GM12878 (cell line): ENCODE measurements around a stretch of chr7.

GRCh38 chr7:32869742-32870789 lies 21.5 kb downstream of the KBTBD2 start:
- RAMPAGE, long total RNA: no peak
- RRBS, 2 experiments: no CpG with 5 or more reads among the region's 13 CpGs
CAGE:
- cytosol, long polyA minus RNA: no peak
- cytosol, long polyA plus RNA: no peak
- long polyA plus RNA: no peak
- nucleolus, long total RNA: no peak
- nucleus, long polyA plus RNA: no peak
- nucleus, long total RNA: no peak

GRCh38 chr7:32887527-32887806 lies 4.1 kb downstream of the KBTBD2 start:
- RAMPAGE, long total RNA: no peak
- RRBS, 2 experiments: no CpG with 5 or more reads among the region's 3 CpGs
CAGE:
- cytosol, long polyA minus RNA: no peak
- cytosol, long polyA plus RNA: no peak
- long polyA plus RNA: no peak
- nucleolus, long total RNA: no peak
- nucleus, long polyA plus RNA: no peak
- nucleus, long total RNA: no peak

GRCh38 chr7:33062041-33062244 lies 633 bp downstream of the NT5C3A start:
- RAMPAGE, long total RNA: no peak
- RRBS, 2 experiments: no CpG with 5 or more reads among the region's 8 CpGs
CAGE:
- cytosol, long polyA minus RNA: no peak
- cytosol, long polyA plus RNA: no peak
- long polyA plus RNA: no peak
- nucleolus, long total RNA: no peak
- nucleus, long polyA plus RNA: no peak
- nucleus, long total RNA: no peak

- RAMPAGE, long total RNA: no peak
- RRBS, 2 experiments: no CpG with 5 or more reads among the region's 2 CpGs
CAGE:
- cytosol, long polyA minus RNA: no peak
- cytosol, long polyA plus RNA: no peak
- long polyA plus RNA: no peak
- nucleolus, long total RNA: no peak
- nucleus, long polyA plus RNA: no peak
- nucleus, long total RNA: no peak
Measured at GRCh38 chr7:33070159-33070484, 7.5 kb upstream of the NT5C3A start.

- RAMPAGE, long total RNA: no peak
- RRBS, 2 experiments: 3% methylated on average over 20 to 21 of the region's 74 CpGs
CAGE:
- cytosol, long polyA minus RNA: no peak
- cytosol, long polyA plus RNA: no peak
- long polyA plus RNA: no peak
- nucleolus, long total RNA: no peak
- nucleus, long polyA plus RNA: no peak
- nucleus, long total RNA: no peak
Measured at GRCh38 chr7:35037554-35038027, 306 bp upstream of the DPY19L1 start.

GRCh38 chr7:35537239-35537892 lies 157.6 kb downstream of the HERPUD2 start:
- RAMPAGE, long total RNA: no peak
- RRBS, 2 experiments: no CpG with 5 or more reads among the region's 40 CpGs
CAGE:
- cytosol, long polyA minus RNA: no peak
- cytosol, long polyA plus RNA: no peak
- long polyA plus RNA: no peak
- nucleolus, long total RNA: no peak
- nucleus, long polyA plus RNA: no peak
- nucleus, long total RNA: no peak

DNA sequence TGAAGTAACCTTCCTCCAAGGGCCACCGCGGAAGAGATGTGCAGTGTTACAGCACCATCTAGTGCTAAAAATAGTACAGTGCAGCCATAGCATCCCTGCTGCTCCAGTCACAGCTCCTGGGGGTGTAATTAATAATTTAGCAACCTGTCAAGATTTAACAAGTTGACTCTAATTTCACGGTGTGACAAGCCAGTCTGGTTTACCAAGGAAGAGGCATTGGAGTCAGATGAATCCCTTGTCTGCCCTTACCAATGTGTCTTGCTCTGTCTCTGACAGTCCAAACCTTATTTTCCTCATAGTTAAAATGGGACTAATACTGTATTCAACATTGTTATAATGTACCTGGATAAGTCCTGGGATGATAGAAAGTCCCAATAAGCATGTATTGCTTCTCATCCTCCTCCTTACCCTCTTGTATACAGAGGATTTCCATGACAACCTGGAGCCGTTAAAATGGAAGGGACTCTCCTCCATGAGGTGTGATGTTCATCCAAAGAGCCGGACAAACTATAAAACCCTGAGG lies 70.2 kb downstream of the HERPUD2 start:
- RAMPAGE, long total RNA: no peak
- RRBS, 2 experiments: no CpG with 5 or more reads among the region's 5 CpGs
CAGE:
- cytosol, long polyA minus RNA: no peak
- cytosol, long polyA plus RNA: no peak
- long polyA plus RNA: no peak
- nucleolus, long total RNA: no peak
- nucleus, long polyA plus RNA: no peak
- nucleus, long total RNA: no peak

DNA sequence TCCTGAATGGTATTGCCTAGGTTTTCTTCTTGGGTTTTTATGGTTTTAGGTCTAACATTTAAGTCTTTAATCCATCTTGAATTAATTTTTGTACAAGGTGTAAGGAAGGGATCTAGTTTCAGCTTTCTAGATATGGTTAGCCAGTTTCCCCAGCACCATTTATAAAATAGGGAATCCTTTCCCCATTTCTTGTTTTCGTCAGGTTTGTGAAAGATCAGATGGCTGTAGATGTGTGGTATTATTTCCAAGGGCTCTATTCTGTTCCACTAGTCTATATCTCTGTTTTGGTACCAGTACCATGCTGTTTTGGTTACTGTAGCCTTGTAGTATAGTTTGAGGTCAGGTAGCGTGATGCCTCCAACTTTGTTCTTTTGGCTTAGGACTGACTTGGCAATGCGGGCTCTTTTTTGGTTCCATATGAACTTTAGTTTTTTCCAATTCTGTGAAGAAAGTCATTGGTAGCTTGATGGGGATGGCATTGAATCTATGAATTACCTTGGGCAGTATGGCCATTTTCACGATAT lies 33.9 kb downstream of the HERPUD2 start:
- RAMPAGE, long total RNA: no peak
- RRBS, 2 experiments: no CpG with 5 or more reads among the region's 4 CpGs
CAGE:
- cytosol, long polyA minus RNA: no peak
- cytosol, long polyA plus RNA: no peak
- long polyA plus RNA: no peak
- nucleolus, long total RNA: no peak
- nucleus, long polyA plus RNA: no peak
- nucleus, long total RNA: no peak

DNA sequence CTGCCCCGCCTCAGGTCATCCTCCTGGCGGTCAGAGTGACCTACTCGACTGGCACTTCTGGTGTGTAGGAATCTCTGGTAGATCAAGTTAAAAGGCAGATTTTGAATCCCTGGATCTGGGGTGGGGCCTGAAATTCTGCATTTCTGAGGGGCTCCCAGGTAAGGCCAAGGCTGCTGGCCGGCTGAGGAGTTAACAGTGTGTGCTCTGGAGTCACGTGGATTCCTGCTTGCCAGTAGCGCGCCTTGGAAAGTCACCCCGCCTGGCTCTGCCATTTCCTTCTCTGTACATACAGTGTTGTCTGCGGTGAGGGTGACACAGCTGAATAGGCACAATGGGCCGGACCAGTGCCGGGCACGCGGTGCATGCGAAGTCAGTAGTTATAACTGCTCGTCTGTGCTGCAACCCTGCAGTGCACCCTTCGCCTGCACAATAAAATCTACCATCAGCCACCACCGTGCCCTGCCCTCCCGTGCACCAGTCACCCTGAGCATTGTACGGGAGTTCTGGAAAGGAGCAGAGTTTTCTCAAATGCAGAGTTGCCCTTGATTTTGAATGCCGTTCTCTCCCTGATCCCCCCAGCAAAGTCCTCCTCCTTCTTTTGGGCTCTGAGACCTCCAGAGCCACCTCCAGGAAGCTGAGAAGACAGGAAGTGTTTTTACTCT lies 67.9 kb upstream of the EEPD1 start:
- RAMPAGE, long total RNA: no peak
- RRBS, 2 experiments: no CpG with 5 or more reads among the region's 20 CpGs
CAGE:
- cytosol, long polyA minus RNA: no peak
- cytosol, long polyA plus RNA: no peak
- long polyA plus RNA: no peak
- nucleolus, long total RNA: no peak
- nucleus, long polyA plus RNA: no peak
- nucleus, long total RNA: no peak

DNA sequence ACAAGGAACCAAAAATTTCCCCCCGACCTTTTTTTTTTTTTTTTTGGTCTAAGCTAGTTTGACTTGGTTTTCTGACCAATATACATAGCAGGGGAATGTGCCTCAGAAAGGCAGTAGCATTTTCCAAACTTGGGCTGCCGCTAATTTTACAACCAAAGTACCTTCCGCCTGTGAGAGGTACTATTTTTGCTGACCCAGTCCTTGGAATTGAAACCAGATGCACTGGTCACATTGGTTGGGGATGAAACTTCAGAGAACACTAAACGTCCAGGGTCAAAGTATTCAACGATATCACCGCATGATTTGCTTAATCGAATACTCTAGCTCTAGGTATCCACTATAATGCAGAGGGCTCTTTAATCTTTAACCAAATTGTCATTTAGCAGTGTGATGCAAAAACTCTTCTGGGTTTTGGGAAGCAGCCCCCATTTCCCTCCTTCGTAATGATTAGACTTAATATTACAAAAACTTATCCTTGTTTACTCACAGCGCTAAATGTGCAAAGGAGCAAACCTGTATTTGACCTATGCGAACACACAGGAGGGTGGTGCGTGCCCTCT lies 1.1 kb upstream of the EEPD1 start:
- RAMPAGE, long total RNA: no peak
- RRBS, 2 experiments: no CpG with 5 or more reads among the region's 11 CpGs
CAGE:
- cytosol, long polyA minus RNA: no peak
- cytosol, long polyA plus RNA: no peak
- long polyA plus RNA: no peak
- nucleolus, long total RNA: no peak
- nucleus, long polyA plus RNA: no peak
- nucleus, long total RNA: no peak

DNA sequence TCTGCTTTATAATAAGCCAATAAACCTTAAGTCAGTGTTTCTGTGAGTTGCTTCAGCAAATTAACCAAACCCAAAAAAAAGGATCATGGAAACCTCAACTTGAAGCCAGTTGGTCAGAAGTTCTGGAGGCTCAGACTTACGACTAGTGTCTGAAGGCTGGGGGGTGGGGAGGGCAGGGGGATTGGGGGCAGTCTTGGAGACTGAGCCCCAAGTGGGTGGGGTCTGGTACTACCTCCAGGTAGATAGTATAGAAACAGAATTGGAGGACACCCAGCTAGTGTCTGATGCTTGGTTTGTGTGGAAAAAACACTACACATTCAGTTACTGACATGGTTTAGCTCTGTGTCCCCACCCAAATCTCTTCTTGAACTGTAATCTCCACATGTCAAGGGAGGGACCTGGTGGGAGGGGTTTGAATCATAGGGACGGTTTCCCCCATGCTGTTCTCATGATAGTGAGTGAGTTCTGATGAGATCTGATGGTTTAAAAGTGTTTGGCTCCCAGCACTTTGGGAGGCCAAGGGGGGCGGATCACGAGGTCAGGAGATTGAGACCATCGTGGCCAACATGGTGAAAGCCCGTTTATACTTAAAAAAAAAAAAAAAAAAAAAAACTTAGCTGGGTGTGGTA lies 19.8 kb downstream of the EEPD1 start:
- RAMPAGE, long total RNA: no peak
- RRBS, 2 experiments: no CpG with 5 or more reads among the region's 6 CpGs
CAGE:
- cytosol, long polyA minus RNA: no peak
- cytosol, long polyA plus RNA: no peak
- long polyA plus RNA: no peak
- nucleolus, long total RNA: no peak
- nucleus, long polyA plus RNA: no peak
- nucleus, long total RNA: no peak

- RAMPAGE, long total RNA: no peak
- RRBS, 2 experiments: no CpG with 5 or more reads among the region's 6 CpGs
CAGE:
- cytosol, long polyA minus RNA: no peak
- cytosol, long polyA plus RNA: no peak
- long polyA plus RNA: no peak
- nucleolus, long total RNA: no peak
- nucleus, long polyA plus RNA: no peak
- nucleus, long total RNA: no peak
Measured at GRCh38 chr7:36207644-36208443, 54.8 kb downstream of the EEPD1 start.

DNA sequence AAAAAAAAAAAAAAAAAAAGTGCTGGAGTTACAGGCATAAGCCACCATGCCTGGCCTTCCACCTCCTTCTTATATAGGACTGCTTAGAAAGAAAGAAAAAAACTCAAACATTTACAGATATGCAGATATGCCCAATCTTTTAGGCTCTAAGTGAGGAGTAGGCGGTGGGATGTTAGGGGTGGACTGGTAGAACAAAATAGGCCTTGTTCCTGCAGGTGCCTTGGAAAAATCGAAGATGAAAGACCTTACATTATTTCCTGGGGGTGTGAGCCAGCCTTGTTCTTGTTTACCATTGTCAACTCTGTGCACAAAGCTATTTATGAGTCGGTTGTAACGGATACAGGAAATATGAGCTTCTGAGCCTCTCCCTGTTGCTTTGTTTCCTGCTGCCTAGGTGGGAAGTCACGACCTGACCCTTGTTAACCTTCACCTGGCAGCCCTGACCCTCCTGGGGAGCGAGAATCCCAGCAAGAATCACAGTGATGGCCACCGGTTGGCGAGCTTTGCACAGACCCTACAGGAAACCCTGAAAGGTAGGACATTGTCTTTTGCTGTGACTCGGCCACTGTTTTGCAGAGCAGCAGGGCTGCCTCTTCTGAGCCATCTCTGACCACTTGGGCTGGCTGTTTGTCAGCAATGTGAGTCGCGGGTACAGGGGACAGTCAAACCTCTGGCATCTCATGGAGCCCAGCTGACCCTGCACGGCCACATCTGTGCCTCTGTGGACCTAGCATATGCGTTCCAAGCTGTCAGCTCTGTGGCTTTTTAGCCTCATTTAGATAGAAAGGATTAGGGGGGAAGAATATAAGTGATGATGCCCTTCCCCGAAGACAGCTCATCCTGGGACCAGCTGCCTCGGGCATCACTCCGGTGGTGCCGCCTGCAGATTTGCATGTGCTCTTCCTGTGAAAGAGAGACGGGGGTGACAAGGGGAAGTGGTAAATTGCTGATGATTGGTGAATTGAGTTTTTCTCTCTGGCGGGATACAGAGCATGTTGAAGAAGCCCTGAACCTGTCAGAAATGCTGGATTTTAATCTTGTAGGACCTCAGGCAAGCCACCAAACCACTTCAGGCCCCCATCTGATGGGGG lies 79.5 kb downstream of the MATCAP2 start:
- RAMPAGE, long total RNA: no peak
- RRBS, 2 experiments: no CpG with 5 or more reads among the region's 19 CpGs
CAGE:
- cytosol, long polyA minus RNA: no peak
- cytosol, long polyA plus RNA: no peak
- long polyA plus RNA: no peak
- nucleolus, long total RNA: no peak
- nucleus, long polyA plus RNA: no peak
- nucleus, long total RNA: no peak

DNA sequence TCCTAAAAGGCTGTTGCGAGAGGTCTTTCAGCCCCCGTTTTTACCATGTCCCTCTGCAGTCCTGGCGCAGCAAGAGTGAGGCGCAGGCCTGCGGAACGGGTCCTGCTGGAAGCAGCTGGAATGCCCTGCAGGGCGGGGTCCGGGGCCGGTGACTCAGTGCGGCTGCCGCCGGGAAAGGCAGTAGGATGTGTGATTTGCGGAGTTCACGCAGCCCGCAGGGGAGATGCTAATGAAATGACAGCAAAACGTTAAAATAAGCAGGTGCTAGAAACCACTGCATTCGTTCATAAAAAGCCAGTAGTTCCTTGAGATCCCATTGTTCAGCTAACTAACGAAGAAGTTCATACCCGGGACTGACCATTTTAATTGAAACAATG lies 607 bp downstream of the ANLN start:
- RAMPAGE, long total RNA: no peak
- RRBS, 2 experiments: no CpG with 5 or more reads among the region's 19 CpGs
CAGE:
- cytosol, long polyA minus RNA: no peak
- cytosol, long polyA plus RNA: no peak
- long polyA plus RNA: no peak
- nucleolus, long total RNA: no peak
- nucleus, long polyA plus RNA: no peak
- nucleus, long total RNA: no peak

- RAMPAGE, long total RNA: no peak
- RRBS, 2 experiments: no CpG with 5 or more reads among the region's 6 CpGs
CAGE:
- cytosol, long polyA minus RNA: no peak
- cytosol, long polyA plus RNA: no peak
- long polyA plus RNA: no peak
- nucleolus, long total RNA: no peak
- nucleus, long polyA plus RNA: no peak
- nucleus, long total RNA: no peak
Measured at GRCh38 chr7:36943294-36944010, 219.2 kb upstream of the AOAH start.

DNA sequence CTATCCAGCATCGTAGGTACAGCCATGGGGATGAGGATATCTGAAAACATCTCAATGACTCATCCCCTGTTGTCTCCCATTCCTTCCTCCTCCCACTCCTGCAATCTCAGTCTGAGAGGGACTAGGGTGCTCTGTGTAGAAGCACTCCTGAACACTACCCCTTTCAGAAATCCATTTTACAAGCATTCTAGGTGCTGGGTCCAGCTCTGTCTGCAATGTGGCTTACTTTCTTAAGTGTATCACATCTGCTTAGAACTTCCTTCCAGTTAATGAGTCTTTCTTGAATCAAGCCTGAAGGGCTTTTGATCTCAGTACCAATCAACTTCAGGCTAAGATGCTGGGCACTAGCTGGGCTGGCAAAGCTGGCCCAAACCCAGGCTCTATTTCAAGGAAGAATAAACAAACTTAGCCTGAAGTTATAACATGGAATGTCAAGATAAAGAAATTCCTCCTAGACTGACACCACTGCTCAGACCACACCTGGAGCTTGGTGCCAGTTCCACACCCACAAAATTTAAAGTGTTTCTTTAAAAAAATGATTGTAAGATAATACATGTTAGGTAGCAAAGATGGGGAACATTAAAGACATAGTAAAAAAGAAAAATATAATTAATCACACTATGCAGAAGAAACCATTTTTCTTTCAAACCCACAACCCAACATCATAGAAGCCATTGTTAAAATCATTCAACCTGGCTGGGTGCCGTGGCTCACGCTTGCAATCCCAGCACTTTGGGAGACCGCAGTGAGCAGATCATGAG lies 270.4 kb upstream of the AOAH start:
- RAMPAGE, long total RNA: no peak
- RRBS, 2 experiments: no CpG with 5 or more reads among the region's 4 CpGs
CAGE:
- cytosol, long polyA minus RNA: no peak
- cytosol, long polyA plus RNA: no peak
- long polyA plus RNA: no peak
- nucleolus, long total RNA: no peak
- nucleus, long polyA plus RNA: no peak
- nucleus, long total RNA: no peak

- RAMPAGE, long total RNA: no peak
- RRBS, 2 experiments: no CpG with 5 or more reads among the region's 3 CpGs
CAGE:
- cytosol, long polyA minus RNA: no peak
- cytosol, long polyA plus RNA: no peak
- long polyA plus RNA: no peak
- nucleolus, long total RNA: no peak
- nucleus, long polyA plus RNA: no peak
- nucleus, long total RNA: no peak
Measured at GRCh38 chr7:37052606-37053132, 328.4 kb upstream of the AOAH start.

- RAMPAGE, long total RNA: no peak
- RRBS, 2 experiments: 96% methylated on average over 2 of the region's 5 CpGs; no CpG with 5 or more reads in 1 of the 2 experiments
CAGE:
- cytosol, long polyA minus RNA: no peak
- cytosol, long polyA plus RNA: no peak
- long polyA plus RNA: no peak
- nucleolus, long total RNA: no peak
- nucleus, long polyA plus RNA: no peak
- nucleus, long total RNA: no peak
Measured at GRCh38 chr7:37089850-37090451, 358.7 kb downstream of the ELMO1 start.

- RAMPAGE, long total RNA: no peak
- RRBS, 2 experiments: no CpG with 5 or more reads among the region's 10 CpGs
CAGE:
- cytosol, long polyA minus RNA: no peak
- cytosol, long polyA plus RNA: no peak
- long polyA plus RNA: no peak
- nucleolus, long total RNA: no peak
- nucleus, long polyA plus RNA: no peak
- nucleus, long total RNA: no peak
Measured at GRCh38 chr7:37167749-37168407, 280.8 kb downstream of the ELMO1 start.

GRCh38 chr7:37336279-37336796 lies 112.3 kb downstream of the ELMO1 start:
- RAMPAGE, long total RNA: no peak
- RRBS, 2 experiments: no CpG with 5 or more reads among the region's 8 CpGs
CAGE:
- cytosol, long polyA minus RNA: no peak
- cytosol, long polyA plus RNA: no peak
- long polyA plus RNA: no peak
- nucleolus, long total RNA: no peak
- nucleus, long polyA plus RNA: no peak
- nucleus, long total RNA: no peak